ENCODE measurements around the genes ALAS1 and GNL3.

DNA sequence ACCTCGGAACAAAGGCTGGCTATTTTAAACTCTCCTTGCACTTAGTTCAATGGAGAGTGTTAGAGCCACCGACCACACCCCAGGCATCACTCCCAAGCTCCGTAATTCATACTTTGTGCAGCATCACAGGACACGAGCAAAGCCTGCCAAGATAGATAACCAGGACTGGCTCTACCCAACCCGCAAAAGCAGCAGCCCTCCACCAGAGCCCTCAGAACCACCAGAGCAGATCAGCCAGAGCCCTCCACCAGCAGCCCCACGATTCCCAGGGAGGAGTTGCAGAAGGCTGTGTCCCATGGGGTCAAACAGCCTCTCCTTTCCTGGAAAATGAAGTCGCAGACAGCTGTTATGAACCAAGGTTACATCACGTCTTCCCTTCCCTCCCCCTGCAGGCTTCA is 45.7 kb downstream of the POC1A start:
- RRBS = no CpG with 5 or more reads among the region's 8 CpGs

DNA sequence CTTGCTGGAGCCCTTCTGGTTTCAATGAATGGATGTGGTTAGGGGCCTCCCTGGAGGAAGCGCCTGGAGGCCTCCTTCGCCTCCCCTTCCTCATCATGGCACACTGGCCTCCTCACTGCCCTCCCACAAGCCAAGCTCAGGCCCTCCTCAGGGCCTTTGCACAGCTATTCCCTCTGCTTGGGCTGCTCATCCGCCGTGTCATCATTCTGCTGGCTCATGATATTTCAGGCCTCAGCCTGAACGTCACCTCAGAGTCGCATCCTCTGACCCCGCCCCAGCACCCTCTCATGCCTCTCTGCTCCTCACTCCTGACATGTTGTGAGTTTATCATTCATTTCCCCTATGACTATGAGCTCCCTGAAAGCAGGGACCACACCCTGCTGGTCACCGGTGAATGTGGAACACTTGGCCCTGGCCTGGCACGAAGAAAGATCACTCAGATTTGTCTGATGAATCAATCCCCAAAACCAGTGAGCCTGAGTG is 20.7 kb upstream of the POC1A start:
- RRBS = no CpG with 5 or more reads among the region's 9 CpGs

DNA sequence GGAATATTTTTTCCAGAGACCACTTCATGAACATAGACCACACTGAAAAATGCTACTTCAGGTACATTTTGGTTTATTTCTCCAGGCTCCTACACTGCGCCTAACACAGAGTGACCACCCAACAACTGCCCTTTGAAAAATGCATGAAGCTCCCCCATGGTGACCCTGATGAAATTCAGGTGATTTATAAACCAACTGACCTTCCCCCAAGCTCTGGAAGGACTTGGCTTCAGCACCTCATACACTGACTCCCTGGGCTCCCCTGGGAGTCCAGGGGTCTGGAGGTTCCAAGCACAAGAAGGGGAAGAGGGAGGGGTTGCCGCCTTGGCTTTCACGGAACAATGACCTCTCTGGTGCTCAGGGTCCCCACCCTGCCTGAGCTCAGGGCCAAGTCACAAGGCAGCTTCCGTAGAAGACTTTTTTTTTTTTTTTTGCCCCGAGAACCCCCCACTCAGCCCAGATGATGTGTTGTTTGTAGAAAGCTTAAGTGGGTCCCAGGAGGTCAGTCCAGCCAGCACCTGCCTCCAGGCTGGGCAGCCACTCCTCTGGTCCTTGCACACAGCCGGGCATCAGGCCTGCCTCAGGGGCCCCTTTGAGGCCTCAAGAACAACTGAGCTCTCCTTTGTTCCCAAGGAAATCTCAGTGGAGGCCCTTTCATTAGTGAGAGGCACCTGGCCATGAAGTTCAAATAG is 14.1 kb upstream of the ALAS1 start:
- RRBS = no CpG with 5 or more reads among the region's 6 CpGs

- RRBS = 7% methylated on average over 21 of the region's 52 CpGs
Measured at GRCh38 chr3:52197467-52198259, at the start of gene ALAS1. ALAS1 (plus strand) TSS chr3:52198160.

GRCh38 chr3:52202403-52202873 is 4.5 kb downstream of the ALAS1 start:
- RRBS = no CpG with 5 or more reads among the region's 2 CpGs

GRCh38 chr3:52271090-52271817 is 7.2 kb downstream of the WDR82 start:
- RRBS = no CpG with 5 or more reads among the region's 7 CpGs

DNA sequence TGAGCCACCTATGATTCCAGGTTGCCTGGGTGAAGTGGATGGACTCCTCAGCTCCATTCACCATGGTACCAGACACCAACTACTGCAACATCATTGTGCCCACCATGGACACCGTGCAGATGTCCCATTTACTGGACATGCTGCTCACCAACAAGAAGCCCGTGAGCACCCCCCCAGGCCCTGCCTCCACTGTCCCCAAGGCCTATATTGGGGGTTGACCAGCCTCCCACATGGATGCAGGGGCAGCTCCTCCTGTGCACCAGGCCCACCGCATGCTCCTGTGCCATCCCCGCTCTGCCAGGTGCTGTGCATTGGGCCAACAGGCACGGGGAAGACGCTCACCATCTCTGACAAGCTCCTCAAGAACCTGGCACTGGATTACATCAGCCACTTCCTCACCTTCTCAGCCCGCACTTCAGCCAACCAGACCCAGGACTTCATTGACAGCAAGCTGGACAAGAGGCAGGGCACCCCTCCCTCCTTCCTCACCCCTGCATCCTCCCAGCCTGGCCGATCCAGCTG is 37.8 kb downstream of the BAP1 start:
- RRBS = no CpG with 5 or more reads among the region's 8 CpGs

DNA sequence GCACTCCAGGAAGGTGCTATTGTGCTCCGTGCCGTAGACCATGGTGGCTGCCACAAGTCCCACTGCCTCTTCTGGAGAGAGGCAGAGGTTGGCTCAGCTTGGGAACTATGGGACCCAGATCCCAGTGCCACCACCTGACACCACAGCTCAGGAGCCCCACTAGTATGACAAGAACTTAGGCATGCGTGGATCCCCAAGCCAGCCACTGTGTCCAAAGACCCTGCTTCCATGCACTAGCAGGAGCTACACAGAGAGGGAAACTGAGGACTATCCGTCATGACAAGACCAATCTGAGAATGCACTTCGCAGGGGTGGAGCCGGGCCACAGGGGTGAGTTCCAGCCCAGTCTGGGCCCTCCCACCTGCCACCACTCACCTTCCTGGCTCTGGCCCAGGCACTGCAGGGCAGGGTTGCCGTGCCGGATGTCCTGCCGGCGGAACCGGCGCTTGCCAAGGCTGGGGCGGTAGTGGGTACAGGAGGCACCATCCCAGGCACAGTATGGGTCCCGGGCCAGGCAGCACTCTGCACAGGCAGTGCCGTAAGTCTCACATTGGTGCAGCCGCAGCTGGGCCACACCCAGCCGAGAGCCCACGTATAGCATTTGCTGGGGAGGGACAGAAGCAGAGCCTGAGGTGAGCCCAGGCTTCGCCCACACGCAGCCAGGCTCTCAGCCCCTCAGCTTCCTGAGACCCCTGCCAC is 7.2 kb downstream of the SEMA3G start:
- RRBS = 87% methylated on average over 4 of the region's 20 CpGs

- RRBS = no CpG with 5 or more reads among the region's 16 CpGs
Measured at GRCh38 chr3:52484306-52485086, 10.6 kb upstream of the STAB1 start.

DNA sequence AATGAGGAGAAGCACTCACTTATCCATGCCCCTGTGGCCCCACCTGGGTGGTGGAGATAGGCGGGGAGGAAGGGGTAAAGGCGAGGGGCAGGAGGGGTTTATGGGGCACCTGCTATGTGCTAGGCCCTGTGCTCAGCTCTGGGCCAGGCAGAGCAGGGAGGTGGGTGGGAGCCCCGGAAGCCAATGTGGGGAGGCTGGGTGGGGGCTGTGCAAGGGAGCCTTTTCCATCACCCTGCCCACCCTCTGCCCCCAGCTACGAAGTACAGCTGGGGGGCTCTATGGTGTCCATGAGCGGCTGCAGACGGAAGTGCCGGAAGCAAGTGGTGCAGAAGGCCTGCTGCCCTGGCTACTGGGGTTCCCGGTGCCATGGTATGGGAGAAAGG is 6.2 kb downstream of the STAB1 start:
- RRBS = 89% methylated on average over 2 of the region's 8 CpGs

GRCh38 chr3:52524936-52525621 is 8.6 kb downstream of the NT5DC2 start:
- RRBS = no CpG with 5 or more reads among the region's 28 CpGs

GRCh38 chr3:52533929-52534176 is 196 bp upstream of the NT5DC2 start:
- RRBS = 1% methylated on average over 18 of the region's 31 CpGs

DNA sequence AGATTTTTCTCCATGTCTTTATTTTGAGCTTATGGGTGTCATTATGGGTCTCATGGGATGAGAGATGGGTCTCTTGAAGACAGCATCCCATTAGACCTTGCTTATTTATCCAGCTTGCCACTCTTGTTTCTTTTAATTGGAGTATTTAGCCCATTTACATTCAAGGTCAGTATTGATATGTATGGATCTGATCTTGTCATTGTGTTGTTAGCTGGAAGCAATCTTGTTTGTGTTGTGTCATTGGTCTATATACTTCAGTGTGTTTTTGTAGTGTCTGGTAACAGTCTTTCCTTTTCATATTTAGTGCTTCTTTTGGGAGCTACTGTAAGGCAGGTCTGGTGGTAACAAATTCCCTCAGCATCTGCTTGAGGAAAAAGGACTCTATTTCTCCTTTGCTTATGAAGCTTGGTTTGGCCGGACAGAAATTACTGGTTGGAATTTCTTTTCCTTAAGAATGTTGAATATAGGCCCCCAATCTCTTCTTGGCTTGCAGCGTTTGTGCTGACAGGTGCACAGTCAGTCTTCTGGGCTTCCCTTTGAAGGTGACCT is 58.1 kb downstream of the UQCC5 start:
- RRBS = no CpG with 5 or more reads among the region's 2 CpGs

- RRBS = no CpG with 5 or more reads among the region's 4 CpGs
Measured at GRCh38 chr3:52644625-52645289, 41.1 kb upstream of the GNL3 start.

GRCh38 chr3:52685344-52686581 is at the start of gene GNL3:
GNL3 (plus strand) TSS chr3:52686032.
- RRBS = under 1% methylated on average over 34 of the region's 118 CpGs

- RRBS = no CpG with 5 or more reads among the region's 12 CpGs
Measured at GRCh38 chr3:52816877-52817345, 13.6 kb downstream of the ITIH4 start.

DNA sequence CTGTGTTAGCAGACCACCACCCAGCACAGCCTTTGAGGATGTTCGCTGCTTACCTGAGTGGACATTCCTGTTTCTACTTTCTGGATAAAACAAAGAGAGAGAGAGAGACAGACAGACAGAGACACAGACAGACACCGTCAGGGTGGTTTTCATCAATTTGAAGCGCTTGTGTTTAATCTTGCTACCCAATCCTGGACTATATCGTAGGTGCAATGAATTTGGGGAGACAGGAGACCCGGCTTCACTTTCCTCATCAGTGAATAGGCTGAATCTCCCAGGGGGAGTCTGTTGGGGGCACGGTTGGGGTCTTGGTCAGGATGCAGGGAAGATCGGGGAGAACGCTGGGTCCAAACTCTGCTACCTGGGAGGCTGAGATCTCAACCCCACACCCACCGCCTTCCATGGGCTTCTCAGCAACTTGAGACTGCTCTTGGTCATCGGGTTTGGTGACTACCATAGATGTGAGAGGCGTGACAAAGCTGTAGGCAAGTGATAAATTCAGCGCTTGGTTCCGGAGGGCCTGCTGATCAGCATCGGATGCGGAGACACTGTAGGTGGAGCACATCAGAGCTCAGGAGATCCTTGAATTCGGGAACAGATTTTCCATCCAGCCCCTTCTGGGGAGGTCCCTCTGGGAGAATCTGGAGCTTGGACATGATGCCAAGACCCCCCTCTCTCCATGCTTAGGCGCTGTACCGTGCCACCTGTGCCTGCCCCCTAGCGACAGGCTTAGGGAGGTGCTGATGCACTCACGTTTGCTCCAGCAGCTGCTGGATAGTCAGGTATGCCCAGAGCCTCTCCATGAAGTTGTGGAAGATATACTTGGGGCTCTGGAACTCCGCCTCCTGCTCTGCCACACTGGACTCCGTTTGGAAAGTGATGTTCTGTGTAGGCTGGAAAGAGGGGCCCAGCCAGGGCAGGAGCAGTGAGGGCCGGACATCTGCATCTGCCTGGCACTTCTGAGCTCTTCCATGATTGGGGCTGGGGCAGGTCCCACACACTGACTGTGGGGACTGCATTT is 9.9 kb downstream of the ITIH4 start:
- RRBS = no CpG with 5 or more reads among the region's 23 CpGs

DNA sequence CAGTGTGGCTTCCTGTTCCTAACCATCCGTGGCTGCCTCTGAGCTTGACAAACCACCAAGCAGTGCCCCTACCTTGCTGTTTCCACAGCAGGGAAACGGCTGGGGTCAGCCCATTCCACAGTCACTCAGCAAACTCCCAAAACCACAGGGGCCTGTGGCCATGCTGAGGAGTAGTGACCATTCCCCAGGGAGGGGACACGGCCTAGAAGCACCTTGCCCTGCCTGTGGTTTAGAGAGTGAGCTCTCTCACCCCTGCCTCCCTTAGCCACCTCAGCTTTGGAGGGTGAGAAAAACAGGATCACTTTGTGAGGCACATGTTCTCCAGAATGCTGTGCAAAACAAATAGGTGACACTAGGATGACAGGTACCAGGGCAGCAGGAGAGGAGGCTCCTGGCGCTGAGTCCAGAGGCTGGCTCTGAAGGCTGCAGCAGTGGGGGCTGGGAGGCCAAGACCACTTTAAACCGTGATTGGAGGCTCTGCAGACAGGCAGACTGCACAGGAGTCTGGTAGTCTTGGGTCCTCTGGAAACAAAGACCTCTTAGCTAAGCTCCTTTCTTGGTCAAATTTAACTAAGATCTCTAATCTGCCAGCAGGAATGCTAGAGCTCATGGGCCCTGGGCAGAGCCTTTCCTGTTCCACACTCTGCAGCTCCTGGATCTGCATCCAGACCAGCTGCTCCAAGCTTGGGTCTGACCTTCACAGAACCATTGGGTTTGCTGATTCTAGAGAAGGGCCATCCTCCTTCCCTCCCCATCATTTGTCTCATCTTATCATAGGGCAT is 4.3 kb upstream of the MUSTN1 start:
- RRBS = no CpG with 5 or more reads among the region's 5 CpGs

DNA sequence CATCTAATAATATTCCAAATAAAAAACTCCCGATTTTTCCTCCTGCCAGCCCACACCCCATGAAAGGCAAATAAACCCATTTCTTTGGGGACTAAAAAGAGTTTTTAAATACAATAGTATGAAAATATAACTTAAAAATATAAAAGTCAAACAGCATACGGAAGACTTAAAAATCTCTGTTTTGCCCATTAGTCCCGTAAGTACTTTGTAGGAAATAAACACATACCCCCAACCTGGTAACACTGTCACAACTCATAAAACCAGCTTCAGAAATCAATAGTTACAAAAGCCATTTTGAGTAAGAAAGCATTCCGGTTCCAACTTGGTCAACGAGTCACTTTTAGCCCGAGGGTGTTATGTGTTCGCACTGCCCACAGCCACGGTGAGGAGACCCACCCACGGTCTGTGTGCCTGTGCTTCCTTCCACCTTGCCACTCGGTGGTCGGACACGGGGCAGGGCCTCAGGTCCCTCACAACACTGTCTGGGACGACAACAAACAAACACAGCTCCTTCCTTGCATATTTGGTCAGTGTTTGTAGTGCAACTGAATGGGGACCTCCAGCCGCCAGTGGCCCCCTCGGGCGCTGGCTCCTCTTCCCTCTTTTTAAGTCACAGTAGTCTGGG is 5.0 kb upstream of the MUSTN1 start:
- RRBS = no CpG with 5 or more reads among the region's 16 CpGs

GRCh38 chr3:53089428-53090141 is 40.6 kb downstream of the RFT1 start:
- RRBS = no CpG with 5 or more reads among the region's 8 CpGs